Melanocyte of skin (primary cell): ENCODE data around the gene PROK2.

DNA sequence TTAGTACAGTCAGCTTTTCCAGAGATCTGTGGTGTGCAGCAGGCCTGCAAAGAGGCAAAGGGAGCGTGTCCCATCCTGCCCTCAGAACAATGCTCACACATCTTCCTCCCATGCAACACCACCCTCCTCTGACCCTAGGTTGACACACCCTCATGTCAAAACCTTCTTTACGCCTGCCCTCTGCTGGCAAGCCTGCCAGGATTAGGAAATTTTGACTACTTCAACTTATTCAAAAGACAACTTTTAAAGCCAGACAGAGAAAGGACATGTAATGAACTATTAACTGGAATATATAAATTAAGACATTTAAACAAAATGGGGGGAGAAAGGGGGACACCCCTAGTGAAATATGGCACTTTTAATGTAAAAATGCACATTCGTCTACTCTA, 513.7 kb downstream of the FOXP1 start:
- CAGE, long polyA plus RNA, 2 experiments, result no peak in any of the 2 experiments

GRCh38 chr3:71127267-71128275, 456.0 kb downstream of the FOXP1 start:
- CAGE, long polyA plus RNA, 2 experiments, result no peak in any of the 2 experiments

DNA sequence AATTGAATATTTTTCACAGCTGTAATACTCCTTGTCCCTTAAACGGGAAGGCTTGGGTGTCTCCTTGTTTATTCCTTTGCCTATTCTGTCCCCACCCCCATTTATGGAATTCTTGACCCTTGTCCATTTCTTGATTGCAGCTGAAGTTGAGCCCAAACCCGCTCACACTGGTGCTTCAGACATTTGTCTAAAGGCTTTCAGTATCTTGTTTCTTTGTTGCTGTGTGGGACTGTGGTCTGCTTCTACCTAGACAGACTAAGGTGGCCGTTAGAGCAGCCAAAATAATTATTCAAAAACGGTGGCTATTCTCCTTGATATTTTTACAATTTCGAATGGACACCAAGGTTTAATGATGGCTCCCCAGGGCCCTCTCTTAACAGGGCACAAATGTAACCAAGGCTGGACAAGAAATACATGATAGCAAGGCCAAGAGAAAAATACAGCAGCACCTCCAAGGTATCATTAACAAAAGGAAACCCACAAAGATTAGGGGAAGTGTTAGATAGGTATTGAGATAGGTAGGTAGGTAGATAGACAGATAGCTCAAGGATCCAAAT, 449.5 kb downstream of the FOXP1 start:
- CAGE, long polyA plus RNA, 2 experiments, result no peak in any of the 2 experiments

- CAGE, long polyA plus RNA, 2 experiments, result no peak in any of the 2 experiments
These were observed 440.6 kb downstream of the FOXP1 start for GRCh38 chr3:71142889-71143280.

DNA sequence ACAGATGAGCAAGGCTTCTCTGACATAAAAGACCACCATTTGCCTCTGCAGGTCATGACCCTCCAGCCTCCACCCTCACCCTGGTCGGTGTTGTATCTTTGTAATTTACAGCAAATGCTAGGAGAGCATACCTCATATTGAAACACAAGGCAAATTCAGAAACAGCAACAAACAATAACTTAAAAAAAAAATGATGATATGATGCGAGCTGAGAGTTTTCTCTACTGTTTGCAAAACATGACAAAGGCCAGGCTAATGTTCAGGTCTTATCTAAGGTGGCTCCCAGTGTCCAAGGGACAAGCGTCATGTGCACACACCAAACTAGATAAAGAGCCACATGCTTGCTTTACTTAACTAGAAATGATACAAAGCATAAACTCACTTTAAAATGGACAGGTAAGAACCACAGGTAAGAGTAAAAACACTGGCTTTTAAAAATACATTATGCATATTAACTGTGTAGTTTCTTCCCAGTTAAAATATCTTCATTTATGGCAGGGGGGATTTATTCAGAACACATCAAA, 375.9 kb downstream of the FOXP1 start:
- CAGE, long polyA plus RNA, 2 experiments, result no peak in any of the 2 experiments

DNA sequence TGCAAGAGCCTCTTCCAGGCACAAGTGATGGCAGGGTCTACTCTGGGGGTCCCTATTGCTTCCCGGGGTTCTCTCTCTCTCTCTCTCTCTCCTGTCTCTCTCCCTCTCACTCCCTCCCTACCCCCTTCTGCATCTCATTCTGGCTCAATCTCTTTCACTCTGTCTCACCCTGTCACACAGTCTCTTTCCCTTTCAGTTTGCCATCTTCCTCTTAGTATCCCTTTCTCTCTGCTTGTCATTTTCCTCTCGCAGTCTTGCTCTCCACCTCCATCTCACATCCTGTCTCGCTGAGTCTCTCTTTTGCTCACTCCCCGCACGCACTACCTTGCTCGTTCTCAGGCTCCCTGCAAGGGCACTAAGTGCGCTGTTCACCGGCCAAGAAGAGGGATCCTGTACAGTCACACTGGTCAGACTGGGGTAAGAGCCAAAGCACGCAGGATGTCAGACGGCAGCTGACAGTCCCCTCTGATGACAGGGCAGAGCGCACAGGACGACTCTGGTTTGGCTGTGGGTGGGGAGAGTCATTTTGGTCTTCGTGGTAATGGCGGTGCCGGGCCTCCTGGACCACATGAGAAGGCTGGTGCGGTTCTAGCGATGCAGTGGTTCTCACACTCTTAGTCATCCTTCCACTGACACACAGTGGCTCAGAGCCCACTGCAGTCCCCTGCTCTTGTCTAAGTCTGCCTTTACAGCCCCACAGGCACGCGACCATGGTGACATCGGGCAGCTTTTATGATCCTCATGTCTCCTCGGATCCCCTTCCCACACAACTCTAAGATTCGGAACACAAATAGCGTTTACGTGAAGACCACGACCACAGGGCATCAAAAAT, 356.8 kb downstream of the FOXP1 start:
- CAGE, long polyA plus RNA, 2 experiments, result no peak in any of the 2 experiments

DNA sequence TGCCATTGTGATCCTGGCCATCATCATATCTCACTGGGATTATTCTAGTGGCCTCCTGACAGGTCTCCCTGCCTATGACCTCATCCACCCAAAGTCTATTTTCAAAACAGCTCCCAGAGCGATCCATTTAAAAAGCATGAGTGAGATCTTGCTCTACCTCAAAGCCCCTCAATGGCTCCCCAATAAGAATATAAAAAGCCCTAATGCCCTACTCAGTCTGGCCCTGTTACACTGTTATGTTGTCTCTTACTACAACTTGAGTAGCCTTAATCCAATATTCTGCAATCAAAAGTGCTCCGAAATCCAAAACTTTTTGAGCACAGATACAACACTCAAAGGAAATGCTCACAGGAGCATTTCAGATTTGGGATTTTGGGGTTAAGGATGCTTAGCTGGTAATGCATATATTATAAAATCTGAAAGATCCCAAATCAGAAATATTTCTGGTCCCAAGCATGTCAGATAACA, 293.1 kb downstream of the FOXP1 start:
- CAGE, long polyA plus RNA, 2 experiments, result no peak in any of the 2 experiments

DNA sequence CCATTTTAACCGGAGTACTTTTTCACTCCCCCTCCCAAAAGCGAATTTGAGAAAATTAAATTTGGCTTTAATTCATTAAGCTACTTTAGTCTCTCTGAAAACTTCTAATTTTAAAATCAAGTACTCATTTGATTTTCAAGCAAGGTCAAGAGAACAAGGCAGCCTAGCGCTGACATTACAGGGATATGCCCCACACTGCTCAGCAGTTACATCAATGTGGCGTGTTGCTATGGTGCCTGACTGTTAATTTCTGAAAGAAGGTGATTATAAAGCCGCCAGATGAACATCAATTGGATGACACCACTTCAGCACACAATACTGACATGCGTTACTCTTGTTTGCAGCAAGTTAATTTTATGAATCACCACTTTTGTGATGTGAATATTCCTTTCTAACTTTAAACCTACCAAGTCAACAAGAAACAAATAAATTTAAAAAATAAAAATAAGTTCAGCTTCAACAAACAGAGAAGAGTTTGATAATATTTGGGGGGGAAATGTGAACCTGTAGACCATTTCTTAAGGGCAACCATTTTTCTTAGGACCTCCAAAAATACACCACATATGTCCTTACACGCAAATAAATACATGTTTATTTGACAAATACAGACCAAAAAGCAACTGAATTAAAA, 284.3 kb downstream of the FOXP1 start:
- CAGE, long polyA plus RNA, 2 experiments, result no peak in any of the 2 experiments

- CAGE, long polyA plus RNA, 2 experiments, result no peak in any of the 2 experiments
These were observed 224.4 kb downstream of the FOXP1 start for GRCh38 chr3:71358990-71359571.

DNA sequence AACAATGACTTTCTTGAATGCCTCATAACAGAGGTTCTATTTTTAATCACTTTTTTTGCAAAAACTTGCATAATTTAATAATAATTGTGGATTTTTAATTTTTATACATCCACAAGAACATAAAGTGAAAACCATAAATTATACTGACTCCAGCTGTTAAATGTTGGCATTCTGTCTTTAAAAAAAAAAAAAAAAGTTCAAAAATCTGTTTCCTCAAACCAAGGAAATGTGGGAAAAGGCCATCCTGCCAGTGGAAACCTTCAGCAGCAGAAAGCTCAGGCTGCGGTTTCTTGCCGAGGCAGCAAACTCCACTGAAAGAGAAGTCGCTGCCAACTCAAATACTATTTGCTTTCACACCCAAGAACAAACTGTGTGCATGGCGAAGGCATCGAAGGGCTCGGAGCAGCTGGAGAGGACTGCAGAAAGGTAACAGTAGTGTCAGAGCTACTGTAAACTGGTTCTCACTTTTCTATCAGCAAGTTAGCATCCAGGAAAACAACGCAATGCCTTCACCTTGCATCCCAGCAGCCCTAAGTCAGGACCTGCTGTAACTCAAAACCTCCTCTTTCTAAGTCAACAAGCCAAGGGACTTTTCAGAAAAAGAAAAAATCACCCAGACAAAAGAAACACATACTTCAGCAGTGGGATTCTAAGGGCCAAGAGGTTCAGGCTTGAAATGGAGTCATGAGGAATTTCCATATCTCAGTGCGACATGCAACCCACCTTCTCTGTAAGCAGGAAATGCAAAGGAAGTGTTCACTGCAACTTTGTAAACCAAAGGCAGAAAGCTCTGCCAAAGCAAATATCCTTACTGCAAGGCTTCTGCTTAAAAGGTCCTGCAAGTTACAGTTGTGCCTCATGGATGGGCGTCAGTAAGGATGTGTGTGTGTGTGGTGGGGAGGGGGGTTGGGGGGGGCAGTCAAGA, 193.6 kb downstream of the FOXP1 start:
- CAGE, long polyA plus RNA, 2 experiments, result no peak in any of the 2 experiments

DNA sequence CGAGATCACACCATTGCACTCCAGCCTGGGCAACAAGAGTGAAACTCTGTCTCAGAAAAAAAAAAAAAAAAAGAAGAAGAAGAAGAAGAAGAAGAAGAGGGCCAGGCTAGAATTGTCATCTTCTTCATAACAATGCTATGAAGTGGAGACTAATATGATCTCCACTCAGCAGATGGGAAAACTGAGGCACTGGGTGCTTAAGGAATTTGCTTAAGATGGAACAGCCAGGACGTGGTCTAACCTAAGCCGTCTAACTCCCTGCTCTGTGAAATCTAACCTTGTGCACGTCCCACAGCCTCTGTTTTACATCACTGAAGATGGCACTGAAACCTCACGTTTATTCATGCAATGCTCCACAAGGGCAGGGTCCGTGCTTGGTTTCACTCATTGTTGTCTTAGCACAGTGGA, 118.3 kb downstream of the FOXP1 start:
- CAGE, long polyA plus RNA, 2 experiments, result no peak in any of the 2 experiments

- CAGE, long polyA plus RNA, 2 experiments, result no peak in any of the 2 experiments
These were observed 95.1 kb downstream of the FOXP1 start for GRCh38 chr3:71488369-71488849.

DNA sequence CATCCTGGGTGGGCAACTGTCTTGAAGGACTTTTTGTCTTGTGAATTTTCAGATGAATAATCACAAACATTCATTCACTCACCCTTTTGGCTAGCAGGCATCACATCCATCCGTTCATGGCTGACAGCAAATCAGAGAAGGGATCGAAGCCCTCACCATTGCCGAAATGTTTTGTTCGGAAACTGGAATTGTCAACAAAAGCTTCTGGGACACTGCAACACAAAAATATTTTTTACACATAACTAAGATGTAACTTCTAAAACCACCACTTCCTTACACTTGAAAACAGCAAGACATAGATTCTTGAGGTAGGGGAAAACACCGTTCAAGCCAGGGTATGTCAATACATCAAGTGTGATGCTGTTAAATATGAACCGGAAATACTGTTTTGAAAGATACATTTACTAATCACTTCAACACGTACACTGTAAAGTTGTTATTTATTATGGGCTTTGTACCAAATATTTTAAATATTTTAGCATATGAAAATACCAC, 90.1 kb downstream of the FOXP1 start:
- CAGE, long polyA plus RNA, 2 experiments, result no peak in any of the 2 experiments

DNA sequence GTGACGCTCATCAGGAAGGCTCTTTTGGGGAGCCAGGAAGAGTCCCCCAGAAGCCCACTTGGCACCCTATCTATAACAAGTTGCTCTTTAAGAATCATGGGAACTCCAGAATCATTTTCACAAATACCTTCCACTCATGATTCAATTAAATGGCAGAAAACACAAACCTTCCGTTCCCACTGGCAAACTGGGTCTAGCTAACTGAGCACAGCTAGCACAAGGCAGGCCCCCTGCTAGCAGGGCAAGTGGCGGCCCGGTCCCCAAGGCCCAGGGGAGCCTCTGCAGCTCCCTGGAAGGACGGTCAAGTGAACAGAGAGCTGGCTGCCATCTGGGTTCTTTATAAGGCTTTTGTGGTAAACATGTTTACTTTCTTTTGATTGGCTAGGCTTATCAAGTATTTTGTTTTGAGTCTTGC, 81.5 kb downstream of the FOXP1 start:
- CAGE, long polyA plus RNA, 2 experiments, result no peak in any of the 2 experiments

- CAGE, long polyA plus RNA, 2 experiments, result no peak in any of the 2 experiments
These were observed 5.3 kb downstream of the FOXP1 start for GRCh38 chr3:71577799-71579039.

DNA sequence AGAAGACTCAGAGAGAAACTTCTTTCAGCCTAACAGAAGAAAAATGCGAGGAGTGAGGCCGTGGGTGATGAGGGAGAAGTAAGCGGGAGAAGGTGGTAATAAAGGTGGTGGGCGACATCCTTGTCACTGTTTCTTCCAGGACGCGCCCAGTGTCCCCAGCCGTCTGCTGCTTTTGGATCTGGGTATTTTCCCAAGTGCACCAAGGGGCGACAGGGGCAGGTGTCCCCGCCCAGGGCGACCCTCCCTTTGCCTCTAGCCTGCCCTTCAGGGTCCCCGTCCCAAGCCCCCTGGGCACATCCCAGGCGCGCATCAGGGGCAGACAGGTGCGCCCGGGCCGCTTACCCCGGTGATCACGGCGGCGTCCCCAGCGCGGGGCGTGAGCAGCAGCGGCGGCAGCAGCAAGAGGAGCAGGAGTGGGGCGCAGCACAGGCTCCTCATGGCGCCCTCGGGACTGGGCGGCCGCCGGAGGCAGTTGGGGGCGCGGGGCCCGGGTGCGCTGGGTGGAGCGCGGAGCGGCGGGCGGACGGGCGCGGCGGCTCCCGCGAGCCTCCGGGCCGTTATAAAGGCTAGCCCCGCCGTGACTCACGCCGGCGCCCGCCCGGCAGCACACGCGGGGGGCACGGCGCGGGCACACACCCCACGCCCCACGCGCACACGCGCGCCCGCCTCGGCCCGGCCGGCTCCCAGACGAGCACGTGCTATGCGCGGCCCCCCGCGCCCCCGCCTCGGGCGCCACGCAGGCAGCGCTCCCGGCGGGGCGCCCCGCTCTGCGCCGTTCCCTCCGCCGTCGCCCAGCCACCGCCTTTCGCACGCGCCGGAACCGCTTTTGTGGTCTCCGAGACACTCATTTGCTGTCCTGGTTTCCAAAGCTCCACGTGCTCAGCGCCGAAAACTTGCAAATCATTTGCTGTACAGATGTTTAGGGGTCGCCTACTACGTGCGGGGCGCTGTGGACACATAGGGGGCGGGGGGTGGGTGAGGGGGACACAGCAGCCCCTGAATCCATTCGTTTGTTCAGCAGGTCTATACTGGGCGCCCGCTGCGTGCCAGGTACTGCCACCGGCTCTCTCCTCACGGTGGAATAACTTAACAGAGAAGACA, at the start of gene PROK2:
Gene PROK2 (minus strand): TSS at position 534 of the 1,101 bp plus-strand sequence.
- CAGE, long polyA plus RNA, 2 experiments, result no peak in any of the 2 experiments

DNA sequence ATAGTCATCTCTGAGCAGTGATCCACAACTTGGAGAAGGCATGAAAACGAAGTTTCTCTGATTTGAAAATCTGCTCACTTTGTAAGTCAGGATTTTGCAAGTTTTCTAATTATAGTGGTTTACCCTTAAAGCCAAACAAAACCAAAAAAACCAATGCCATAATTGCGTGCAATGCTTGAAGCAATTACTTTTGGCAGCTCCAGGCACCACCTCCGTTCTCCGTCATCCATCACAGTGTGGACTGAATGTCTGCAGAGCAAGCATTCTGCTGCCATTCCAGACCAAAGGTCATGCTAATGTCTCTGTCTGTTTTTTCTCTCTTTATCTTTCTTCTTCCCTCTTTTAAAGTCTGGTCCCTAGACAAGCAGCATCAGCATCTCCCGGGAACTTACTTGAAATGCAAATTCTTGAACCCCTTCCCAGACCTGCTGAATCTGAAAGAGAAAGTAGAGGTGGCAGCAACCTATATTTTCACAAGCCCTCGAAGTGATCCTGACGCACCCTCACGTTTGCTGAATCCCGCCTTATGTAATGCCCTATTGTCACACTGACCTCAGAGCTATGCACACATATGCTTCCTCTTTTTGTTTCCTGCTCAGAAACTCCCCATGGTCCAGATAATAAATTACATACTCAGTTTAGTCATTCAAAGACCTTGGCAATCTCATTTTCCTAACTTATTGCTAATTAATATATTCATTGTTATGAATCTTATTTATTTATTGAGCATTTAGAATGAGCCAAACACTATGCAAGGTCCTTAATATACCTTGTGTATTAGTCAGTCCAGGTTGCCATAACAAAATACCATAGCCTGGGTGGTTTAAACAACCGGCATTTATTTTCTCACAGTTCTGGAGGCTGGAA, 297.3 kb upstream of the PROK2 start:
- CAGE, long polyA plus RNA, 2 experiments, result no peak in any of the 2 experiments

GRCh38 chr3:72127854-72128274, 342.9 kb upstream of the PROK2 start:
- CAGE, long polyA plus RNA, 2 experiments, result no peak in any of the 2 experiments

DNA sequence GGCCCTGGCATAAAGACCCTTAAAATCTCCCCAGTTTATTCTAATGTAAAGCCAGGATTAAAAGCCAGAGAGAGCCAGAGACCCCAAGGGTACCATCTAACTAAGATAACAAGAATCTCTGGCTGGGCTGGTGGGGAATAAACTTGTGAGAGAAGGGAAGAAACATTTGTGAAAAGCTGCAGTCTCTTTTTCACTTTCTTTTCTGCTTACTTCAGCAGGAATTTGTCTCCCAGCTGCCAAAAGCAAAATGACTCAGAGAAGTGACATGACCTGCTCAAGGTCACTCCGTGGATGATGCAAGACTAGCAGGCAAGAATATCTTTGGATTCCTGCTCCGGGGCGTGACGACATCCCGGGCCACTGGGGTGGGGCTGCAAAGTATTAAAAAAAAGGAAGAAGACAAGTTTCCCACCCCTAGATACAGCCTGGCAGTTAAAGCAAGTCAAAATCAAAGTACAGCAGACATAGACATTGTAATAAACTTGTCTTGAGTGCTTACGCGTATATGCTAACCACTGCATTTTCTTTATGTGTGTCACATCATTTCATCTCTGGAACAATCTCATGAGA, 485.0 kb upstream of the PROK2 start:
- CAGE, long polyA plus RNA, 2 experiments, result no peak in any of the 2 experiments

DNA sequence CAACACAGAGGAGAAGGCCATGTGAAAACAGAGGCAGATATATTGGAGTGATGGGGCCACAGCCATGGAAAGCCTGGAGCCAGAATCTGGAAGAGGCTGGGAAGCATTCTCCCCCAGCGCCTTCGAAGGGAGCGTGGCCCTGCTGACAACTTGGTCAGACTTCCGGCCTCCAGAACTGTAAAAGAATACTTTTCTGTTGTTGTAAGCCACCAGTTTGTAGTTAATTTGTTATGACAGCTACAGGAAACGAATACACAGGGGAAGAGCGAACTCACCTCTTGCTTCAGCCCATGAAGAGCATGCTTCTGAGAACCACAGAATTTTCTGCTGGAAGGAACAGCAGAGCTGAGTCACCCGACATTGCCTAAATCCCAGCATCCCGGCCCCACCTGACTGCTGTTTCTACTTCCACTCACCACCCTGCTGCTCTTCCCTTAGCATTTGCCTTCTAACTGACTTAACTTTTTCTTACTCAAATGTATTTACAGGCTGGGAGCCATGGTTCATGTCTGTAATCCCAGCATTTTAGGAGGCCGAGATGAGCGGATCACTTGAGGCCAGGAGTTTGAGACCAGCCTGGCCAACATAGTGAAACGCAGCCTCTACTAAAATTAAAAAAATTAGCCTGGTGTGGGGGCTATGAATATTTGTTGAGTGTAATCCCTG, 501.6 kb downstream of the SHQ1 start:
- CAGE, long polyA plus RNA, 2 experiments, result no peak in any of the 2 experiments